ENCODE measurements around the gene PKP4.

DNA sequence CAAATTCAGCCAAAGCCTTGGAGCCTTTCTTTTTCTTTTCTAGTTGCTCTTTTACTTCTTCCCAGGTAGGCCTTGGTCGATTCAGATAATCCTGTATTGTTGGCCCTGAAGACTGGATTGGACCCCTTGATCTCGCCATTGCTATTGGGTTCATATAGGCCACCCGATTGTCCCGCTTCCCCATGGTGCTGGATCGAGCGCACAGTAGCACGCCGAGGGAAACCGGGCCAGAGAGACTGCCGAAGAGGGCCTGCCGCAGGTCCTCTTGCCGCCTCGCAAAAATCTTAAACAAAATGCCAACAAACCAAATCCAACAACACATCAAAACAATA is 54.6 kb upstream of the ERMN start:
- PRO-cap: no peak

DNA sequence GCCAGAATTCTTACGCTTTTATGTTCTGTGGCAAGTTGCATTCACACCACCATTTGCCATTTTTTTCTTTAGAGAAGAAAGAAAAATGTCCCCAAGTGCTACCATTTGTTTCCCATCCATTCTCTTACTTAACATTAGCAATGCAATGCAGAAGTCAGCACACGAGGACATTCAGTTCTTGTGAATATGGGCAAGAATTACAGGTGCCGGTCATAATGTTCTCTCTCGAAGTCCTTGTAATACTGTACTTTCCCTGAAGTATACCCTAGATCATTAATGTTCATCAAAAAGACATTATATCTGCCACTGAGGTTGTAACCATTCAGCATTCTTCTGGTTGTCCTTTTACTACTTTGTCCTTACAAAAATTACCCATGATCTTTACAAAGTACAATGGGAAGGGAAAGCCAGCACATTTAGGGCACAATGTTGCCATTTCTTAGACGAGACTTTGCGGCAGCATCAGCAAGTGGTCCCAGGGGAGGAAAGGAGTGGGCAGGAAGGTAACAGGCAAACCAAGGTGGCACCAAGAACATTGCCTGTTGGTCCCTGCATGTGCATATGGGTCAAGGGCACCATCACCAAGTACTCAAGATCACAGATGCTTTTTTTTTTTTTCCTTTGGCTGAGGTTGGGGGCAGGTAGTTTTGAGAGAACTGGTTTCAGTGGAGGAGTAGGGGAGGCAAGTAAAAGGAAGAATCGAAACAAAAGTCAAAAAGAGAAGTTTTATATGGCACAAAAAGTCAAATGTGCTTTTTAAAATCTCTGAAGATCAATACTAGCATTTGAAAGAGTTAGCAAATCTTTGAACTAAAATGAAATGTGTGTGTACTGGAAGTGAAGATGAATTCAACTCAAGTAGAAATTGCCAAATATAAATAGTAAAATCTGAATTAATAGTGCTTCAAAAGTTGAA is 655 bp upstream of the CYTIP start:
- PRO-cap: no peak

DNA sequence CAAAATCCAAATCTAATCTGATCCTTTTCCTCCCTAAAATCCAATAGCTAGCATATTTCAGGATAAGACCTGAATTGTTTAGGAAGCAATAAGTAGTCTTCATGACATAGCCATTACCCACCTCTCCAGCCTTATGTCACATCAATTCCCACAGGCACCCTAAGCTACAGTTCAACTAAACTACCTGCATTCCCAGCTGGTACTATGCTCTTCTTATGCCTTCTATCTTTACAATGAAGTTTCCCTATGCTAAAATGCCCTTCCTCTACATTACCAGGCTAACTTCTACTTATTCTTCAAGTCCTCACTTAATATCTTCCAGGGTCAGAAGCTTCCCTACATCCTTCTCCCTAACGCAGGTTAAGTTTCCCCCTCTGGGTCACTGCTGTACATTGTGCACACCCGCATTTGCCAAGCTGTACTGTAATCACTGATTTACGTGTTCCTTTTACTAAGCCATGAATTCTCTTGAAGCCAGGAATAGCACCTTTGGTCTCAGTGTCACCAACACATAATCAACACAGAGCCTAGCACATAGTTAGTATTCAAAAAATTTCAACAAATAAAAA is 22.4 kb downstream of the ACVR1 start:
- PRO-cap: no peak

DNA sequence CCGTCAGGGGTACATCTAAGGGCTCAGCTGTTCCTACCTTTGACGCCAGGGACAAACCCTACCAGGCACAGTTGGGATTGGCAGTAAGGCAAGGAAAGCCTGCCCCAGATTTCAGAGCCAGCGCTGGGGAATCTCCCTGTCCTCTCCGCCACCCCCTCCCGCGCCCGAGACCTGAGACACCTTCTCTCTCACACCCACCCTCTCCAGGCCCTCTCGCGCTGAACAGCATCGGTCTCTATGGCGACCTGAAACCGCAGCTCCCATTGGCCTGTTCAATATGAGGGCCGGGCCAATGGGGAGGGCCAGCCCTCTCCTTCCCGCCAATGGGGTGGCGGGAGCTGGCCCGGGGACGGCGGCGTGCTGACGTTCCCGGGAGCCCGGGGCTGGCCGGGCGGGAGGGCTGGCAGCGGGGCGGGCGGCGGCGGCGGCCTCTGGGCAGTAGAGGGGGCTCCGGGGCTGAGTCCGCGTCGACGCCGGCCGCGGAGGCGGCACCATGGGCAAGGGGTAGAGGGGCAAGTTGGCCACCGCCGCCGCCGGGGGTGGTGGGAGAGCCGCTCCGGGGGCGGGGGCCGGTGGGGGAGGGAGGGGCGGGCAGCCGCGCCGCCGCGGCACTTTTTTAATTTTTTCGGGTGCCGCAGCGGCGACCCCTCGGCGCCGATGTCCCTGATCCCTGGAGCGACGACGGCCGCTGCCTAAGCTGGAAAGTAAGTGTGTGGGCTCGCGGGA is at the start of gene PKP4:
Gene PKP4 (plus strand): TSS at position 438 of the 726 bp plus-strand sequence.
- PRO-cap: bidirectional peak, plus-strand start at position 459 of the sequence, minus-strand start at position 173 of the sequence; unidirectional peak, plus-strand start at position 619 of the sequence

- PRO-cap: no peak
Measured at GRCh38 chr2:158470874-158471308, 14.1 kb downstream of the PKP4 start.

- PRO-cap: no peak
Measured at GRCh38 chr2:158954359-158954858, 14.0 kb upstream of the TANC1 start.

- PRO-cap: no peak
Measured at GRCh38 chr2:159382341-159383087, 96.0 kb upstream of the WDSUB1 start.

GRCh38 chr2:159432639-159433361 is 146.3 kb upstream of the WDSUB1 start:
- PRO-cap: no peak

- PRO-cap: no peak
Measured at GRCh38 chr2:159539844-159540592, 76.3 kb downstream of the BAZ2B start.

GRCh38 chr2:159943972-159944406 is 39.4 kb upstream of the LY75 start:
- PRO-cap: no peak

DNA sequence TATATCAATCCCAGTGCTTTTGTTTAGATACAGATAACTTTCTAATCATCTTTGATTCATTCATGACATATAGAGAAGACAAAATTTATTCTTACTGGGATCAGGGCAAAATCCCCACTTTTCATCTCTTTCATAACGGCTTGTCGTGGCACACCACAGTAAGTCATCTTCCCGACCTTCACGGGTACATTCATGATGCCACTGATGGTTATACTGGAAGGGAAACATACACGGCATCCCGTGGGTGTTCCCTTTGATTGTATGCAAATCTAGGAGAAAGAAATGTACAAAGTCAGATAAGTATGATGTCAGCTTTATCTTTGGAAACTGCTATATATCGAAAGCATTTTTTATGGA is 20.5 kb downstream of the PLA2R1 start:
- PRO-cap: no peak

GRCh38 chr2:160222640-160223545 is 22.8 kb upstream of the ITGB6 start:
- PRO-cap: no peak

GRCh38 chr2:160238129-160238936 is 38.3 kb upstream of the ITGB6 start:
- PRO-cap: no peak

DNA sequence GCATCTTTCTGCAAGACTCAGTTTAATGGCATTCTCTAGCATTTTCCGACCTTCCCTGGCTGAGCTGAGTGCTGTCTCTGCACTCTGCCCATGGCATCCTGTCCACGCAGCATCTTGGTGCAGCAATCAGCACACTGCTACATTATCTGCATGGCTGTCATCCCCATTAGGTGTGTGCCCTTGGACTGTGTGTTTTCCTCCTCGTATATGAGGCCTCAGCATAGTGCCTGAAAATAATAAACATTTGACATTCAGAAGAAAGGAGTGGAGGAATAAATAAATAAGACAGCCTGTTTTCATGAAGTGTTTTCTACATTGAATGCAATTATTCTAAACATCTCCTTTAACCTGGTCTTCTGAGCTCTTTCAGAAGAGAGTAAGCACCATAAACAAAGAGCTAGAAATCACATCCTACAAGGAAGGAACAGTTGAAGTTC is 131.3 kb upstream of the ITGB6 start:
- PRO-cap: no peak

GRCh38 chr2:160355489-160355942 is 138.1 kb downstream of the RBMS1 start:
- PRO-cap: no peak

DNA sequence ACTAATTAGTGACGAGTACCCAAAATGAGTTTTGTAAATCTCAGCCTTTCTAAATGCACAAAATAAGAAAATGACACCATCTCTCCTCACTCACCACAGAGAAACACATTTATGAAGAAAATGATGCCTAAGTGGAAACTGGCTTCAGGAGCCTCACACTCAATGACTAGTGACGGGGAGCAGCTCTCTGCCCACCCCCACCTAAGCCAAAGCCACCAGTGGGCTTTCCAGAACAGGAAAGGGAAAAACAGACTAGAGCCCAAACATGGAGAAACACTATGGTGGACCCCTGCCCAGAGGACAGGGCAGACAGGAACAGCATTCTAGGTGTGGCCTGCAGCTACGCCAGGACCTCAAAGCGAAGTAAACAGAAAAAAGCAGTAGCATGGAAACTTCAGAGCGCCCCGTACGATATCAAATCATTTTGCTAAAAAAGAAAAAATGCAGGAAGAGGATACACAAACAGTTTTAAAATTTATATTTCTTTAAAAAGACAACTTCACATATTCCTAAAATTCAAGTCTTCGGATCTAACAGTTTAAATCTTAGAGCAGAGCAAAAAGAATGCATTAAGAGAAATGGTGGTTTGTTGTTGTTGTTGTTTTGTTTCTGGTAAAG is 113.4 kb downstream of the RBMS1 start:
- PRO-cap: no peak

DNA sequence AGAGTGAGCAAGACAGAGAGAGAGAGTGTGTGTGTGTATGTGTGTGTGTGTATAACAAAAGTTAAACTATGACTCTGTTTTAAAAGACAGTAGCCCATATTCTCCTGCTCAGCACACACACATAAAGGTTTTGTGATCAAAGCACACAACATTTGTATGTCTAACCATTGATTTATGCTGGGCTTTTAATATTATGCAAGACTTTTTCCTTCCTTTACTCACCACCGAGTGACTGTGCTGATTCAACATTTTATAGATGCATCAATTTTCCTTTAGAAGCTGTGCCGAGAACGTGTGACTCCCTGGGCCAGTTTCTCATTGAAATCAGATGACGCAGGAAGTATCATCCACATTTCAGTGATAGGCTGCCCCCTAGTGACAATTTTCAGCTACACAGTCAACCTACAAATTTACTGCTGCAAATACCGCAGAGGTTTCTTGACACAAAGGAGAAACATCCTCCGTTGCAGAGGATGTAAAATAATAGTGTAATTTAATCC is 166.0 kb upstream of the TANK start:
- PRO-cap: no peak

DNA sequence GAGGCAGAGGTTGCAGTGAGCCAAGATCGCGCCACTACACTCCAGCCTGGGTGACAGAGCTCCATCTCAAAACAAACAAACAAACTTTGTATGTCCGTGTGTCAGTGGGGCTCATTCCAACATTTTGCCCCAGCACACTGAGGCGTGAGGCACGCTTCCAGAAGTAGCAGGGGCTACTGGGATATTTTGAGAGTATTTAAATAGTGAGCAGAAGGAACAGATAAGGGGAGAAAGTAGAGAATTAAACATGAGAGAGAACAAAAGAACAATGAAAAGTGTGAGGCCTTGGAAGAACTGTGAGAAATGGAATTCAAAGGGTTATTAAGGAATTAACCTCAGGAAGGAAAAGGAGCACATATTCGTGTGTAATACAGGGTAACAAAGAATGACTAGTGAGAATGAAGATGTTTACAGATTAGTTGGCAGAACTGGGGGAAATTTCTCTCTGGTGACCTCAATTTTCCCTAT is 83.2 kb upstream of the TANK start:
- PRO-cap: no peak

- PRO-cap: no peak
Measured at GRCh38 chr2:161138490-161138923, 21.7 kb upstream of the TANK start.

GRCh38 chr2:161169336-161169879 is 9.2 kb downstream of the TANK start:
- PRO-cap: no peak

Measured in progenitor cell of endocrine pancreas (in vitro differentiated cells).